ENCODE results near the genes AKT2, SPTBN4 and SHKBP1.

- PRO-cap, 3 experiments, result peak in 3 of 3 experiments; most common plus-strand start chr19:40285042 (in 3); most common minus-strand start chr19:40285365 (in 2)
- RRBS, result 1% methylated on average over 36 of the region's 78 CpGs
Measured at GRCh38 chr19:40285003-40285927, at the start of gene AKT2. AKT2 (minus strand) TSS chr19:40285345.

DNA sequence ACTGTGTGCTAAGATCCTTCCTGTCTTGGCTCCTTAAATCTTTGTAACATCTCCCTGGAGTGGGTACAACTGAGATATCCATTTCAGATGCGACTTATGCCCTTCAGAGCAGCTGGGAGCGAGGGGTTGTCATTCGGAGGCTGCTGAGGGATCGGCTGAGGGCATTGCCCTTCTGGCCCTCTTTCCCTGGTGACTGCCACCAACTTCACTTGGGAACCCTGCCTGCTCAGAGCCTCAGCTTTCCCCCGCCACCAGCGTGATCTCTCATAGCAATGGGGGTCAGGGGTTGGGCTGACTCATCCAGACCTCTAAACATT, 1.3 kb downstream of the PRX start:
- PRO-cap, 3 experiments, result no peak in any of the 3 experiments
- RRBS, result no CpG with 5 or more reads among the region's 6 CpGs

- PRO-cap, 3 experiments, result peak in 2 of 3 experiments; most common plus-strand start chr19:40417309 (in 2); most common minus-strand start chr19:40417210 (in 1)
- RRBS, result no CpG with 5 or more reads among the region's 13 CpGs
Measured at GRCh38 chr19:40417032-40417550, 3.9 kb upstream of the PRX start.

DNA sequence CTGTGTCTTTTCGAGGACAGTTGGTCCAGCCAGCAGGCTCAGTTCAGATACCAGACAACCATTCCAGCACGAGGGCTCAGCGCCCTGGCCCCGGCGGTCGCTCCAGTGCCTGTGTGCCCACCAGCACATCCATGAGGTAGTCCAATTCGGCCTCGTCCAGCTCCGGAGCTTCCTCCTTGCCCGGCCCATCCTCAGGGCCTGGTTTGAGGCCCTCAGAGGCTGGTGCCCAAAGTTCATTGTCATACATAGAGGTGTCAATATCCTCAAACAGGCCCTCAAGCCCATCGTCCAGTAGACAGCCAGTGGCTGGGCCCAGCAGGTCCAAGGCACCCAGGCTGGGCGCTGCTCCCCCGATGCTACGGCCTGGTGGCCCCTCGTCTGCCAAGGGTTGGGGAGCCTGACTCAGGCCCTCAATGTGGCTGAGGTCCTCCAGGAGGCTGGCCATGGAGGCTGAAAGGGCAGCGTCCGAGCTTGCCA, 3.0 kb downstream of the SERTAD1 start:
- PRO-cap, 3 experiments, result no peak in any of the 3 experiments
- RRBS, result 67% methylated on average over 6 of the region's 17 CpGs

- PRO-cap, 3 experiments, result no peak in any of the 3 experiments
- RRBS, result no CpG with 5 or more reads among the region's 9 CpGs
Measured at GRCh38 chr19:40423830-40424547, 1.8 kb downstream of the SERTAD1 start.

DNA sequence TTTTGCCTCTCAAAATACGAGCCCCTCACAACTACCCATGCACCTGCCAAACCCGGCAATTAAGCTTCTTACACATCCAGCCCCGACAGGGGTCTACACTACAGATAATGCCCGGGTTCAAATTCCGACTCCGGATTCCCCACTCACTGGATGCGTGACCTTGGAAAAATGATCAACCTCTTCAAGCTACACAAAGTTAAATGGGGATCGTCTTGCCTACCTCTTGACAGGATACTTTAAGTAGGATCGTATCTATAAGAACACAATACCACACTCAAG, 363 bp upstream of the SERTAD1 start:
- PRO-cap, 3 experiments, result no peak in any of the 3 experiments
- RRBS, result 6% methylated on average over 1 of the region's 9 CpGs

- PRO-cap, 3 experiments, result no peak in any of the 3 experiments
- RRBS, result no CpG with 5 or more reads among the region's 11 CpGs
Measured at GRCh38 chr19:40463698-40463995, 1.9 kb downstream of the BLVRB start.

DNA sequence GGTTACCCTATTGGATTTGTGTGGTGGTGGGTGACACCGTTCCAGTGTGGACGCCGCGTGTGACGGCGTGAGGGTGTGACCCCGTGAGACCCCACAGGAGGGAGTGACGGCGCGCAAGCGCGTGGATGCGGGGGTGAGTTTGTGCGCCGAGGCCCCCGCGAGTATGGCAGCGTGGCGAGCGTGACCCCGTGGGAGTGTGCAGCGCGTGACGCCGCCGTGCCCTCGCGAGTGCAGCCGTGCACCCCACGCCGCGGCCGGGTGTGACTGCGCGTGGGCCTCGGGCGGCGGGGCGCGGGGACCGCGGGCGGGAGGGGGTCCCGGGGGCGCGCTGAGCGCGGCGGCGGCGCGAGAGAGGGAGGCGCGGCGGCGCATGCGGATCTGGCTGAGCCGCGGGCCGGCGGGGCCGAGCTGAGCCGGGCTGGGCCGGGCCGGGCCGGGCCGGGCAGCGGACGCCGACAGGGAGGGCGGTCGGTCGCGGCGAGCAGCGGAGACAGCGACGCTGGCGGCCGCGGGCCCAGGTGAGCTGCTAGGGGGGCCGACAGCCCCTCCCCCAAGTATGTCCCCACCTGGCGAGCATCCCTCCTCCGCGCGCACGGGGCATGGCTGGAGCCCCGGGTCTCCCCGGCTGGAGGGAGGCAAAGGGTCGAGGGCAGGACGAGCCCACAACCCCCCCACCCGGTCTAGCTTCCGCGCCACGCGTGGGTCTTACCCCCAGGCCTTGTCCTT, at the start of gene SPTBN4:
Gene SPTBN4 (plus strand): TSS at position 214 of the 726 bp plus-strand sequence.
- PRO-cap, 3 experiments, result no peak in any of the 3 experiments
- RRBS, result 2% methylated on average over 31 of the region's 96 CpGs

GRCh38 chr19:40567459-40567798, 9.2 kb upstream of the SHKBP1 start:
- PRO-cap, 3 experiments, result no peak in any of the 3 experiments
- RRBS, result 7% methylated on average over 3 of the region's 16 CpGs

DNA sequence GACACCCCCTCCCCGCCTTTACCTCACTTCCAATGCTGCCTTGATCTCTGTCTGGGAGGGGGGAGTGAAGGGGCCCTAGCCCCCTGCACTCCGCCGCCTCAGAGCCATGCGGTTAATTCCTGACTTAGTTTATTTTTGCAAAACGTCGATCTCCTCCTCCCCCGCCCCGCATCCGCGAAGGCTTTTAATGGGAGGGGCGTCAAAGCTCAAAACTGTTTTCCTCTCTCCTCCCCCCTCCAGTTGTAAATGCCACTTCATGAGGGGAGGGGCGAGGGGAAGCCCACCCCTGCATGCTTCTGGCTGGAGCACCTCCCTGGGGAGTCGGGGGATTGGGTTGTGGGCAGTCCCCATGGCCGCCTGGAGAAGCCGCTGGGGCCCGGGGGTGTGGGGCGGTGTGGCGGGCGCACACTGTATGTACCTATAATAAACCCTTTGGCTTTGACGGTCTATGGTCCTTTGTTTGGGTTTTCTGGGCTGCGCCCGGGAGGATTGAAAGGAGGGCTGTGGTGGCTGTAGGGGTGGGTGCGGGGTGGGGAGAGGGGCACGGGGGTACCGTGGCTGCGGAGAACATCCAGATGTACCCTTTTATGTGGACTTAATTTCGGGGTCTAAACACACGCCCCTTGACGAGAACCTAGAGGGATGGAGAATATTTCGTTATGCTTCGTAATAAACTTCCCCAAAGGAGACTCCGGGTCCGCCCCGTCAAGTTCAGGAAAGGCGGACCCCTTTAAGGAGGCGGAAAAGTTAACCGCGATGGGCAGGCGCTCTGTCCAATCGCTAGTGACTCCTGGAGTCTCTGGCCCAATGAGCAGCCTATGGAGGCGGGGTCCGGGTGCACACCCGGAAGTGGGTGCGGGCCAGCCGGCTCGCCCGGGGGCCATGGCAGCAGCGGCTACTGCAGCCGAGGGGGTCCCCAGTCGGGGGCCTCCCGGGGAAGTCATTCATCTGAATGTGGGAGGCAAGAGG, at the start of gene SHKBP1:
Gene SHKBP1 (plus strand): TSS at position 856 of the 969 bp plus-strand sequence.
- PRO-cap, 3 experiments, result peak in 3 of 3 experiments; most common plus-strand start position 870 of the sequence (in 2); most common minus-strand start position 732 of the sequence (in 1)
- RRBS, result 3% methylated on average over 11 of the region's 51 CpGs

- PRO-cap, 3 experiments, result no peak in any of the 3 experiments
- RRBS, result no CpG with 5 or more reads among the region's 11 CpGs
Measured at GRCh38 chr19:40618955-40619660, 17.9 kb downstream of the LTBP4 start.

DNA sequence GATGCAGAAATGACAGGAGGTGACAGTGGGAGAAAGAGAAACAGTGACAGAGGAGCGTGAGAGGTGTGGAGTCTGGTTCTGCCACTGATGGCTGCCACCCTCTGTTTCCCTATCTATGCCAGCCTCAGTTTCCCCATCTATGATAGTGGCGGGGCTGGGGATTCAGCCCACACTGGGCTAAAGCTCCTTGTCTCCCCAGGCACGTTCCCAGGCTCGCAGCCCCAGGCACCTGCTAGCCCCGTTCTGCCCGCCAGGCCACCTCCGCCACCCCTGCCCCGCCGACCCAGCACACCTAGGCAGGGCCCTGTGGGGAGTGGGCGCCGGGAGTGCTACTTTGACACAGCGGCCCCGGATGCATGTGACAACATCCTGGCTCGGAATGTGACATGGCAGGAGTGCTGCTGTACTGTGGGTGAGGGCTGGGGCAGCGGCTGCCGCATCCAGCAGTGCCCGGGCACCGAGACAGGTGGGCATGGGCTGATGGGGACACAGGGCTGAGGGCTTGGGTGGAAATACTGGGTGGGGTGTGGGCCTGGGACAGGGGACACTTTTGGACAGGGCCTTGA, 21.1 kb downstream of the LTBP4 start:
- PRO-cap, 3 experiments, result no peak in any of the 3 experiments
- RRBS, result 91% methylated on average over 5 of the region's 18 CpGs

- PRO-cap, 3 experiments, result no peak in any of the 3 experiments
- RRBS, result 2% methylated on average over 14 of the region's 20 CpGs
Measured at GRCh38 chr19:40690195-40690493, 307 bp downstream of the NUMBL start.

GRCh38 chr19:40750785-40751129, 246 bp upstream of the SNRPA start:
- PRO-cap, 3 experiments, result peak in 3 of 3 experiments; most common plus-strand start chr19:40750902 (in 3); most common minus-strand start chr19:40751069 (in 2)
- RRBS, result 1% methylated on average over 14 of the region's 26 CpGs

DNA sequence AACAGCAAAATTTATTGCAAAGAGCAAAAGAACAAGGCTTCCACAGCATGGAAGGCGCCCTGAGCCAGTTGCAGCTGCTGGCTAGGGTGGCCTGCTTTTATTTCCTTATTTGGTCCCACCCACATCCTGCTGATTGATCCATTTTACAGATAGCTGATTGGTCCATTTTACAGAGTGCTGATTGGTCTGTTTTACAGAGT, 4.2 kb upstream of the MIA start:
- PRO-cap, 3 experiments, result no peak in any of the 3 experiments
- RRBS, result no CpG with 5 or more reads among the region's 1 CpG

- PRO-cap, 3 experiments, result no peak in any of the 3 experiments
- RRBS, result no CpG with 5 or more reads among the region's 3 CpGs
Measured at GRCh38 chr19:40833783-40834044, 16.5 kb downstream of the CYP2A6 start.

GRCh38 chr19:41174087-41175105, 18.6 kb upstream of the CYP2S1 start:
- PRO-cap, 3 experiments, result no peak in any of the 3 experiments
- RRBS, result no CpG with 5 or more reads among the region's 23 CpGs

DNA sequence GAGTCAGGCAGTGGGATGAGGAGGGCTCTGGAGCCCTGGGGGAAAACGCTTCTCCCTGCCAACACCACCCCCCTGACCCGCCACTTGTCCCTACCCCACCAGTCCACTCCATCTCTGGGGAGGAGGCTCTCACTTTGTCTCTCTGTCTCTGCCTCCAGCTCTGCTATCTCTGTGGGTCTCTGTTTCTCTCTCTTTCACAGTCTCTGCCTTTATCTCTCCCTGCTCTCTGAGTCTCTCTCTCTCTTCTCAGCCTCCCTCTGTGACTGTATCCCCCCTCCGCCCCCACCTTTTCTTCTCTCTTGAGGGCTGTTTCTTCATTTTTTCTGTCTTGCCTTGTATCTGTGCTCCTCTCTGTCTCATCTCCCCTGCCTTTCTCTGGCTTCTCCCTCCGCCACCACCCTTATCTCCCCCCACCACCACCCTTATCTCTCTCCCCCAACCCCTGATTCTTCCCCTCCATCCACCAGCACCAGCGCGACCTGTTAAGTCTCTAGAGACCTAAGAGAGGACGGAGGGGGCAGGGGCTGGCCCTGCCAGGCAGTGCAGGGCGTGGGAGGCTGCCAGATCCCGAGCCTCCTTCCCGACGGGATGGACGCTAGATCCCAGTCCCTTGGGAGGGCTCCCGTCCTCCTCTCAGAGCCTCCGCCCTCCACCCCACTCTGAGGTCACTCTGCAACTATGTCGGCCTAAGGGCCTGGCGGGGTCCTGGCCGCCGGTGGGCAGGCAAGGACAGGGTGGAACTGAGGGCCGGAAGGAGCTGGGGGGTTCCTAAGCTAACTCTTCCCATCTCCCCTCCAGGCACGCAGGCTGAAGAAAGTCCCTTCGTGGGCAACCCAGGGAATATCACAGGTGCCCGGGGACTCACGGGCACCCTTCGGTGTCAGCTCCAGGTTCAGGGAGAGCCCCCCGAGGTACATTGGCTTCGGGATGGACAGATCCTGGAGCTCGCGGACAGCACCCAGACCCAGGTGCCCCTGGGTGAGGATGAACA, 1.1 kb downstream of the AXL start:
- PRO-cap, 3 experiments, result peak in 3 of 3 experiments; most common plus-strand start position 689 of the sequence (in 3); most common minus-strand start position 661 of the sequence (in 3)
- RRBS, result 7% methylated on average over 3 of the region's 28 CpGs

- PRO-cap, 3 experiments, result peak in 1 of 3 experiments; most common plus-strand start chr19:41239032 (in 1)
- RRBS, result no CpG with 5 or more reads among the region's 4 CpGs
Measured at GRCh38 chr19:41238955-41239255, 19.9 kb downstream of the AXL start.

DNA sequence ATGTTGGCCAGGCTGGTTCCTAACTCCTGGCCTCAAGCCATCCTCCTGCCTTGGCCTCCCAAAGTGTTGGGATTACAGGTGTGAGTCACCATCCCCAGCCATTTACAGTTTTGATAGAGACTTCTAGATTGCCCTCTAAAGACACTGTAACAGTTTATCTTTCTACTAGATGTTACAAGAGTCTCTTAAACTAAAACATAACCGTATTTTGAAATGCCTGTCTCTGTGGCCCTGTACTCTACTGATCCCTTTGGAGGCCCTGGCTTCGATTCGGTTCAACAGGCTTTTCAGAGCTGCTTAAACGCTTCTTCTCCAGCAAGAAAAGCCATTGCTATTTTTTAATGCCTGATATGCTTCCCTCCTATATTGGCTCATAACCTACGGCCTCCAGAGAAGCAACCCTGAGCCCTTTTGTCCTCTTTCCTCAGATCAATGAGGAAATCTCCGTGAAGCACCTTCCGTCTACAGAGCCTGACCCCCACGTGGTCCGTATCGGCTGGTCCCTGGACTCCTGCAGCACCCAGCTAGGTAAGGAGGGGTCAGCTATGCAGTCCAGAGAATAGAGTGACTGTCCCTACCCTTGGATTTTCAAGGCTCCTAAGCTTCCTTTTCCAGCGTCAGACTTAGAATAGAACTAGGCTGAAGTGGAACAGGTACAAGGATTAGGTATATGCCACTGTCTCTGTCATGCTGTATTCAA, 14.6 kb downstream of the HNRNPUL1 start:
- PRO-cap, 3 experiments, result no peak in any of the 3 experiments
- RRBS, result no CpG with 5 or more reads among the region's 11 CpGs